Mesenchymal stem cell of the bone marrow (primary cell): ENCODE results near the genes MYH4 and MYH2.

GRCh38 chr17:8909834-8910310, 42.4 kb upstream of the PIK3R6 start:
- CAGE, long polyA plus RNA, result no peak

- CAGE, long polyA plus RNA, result no peak
Observed at GRCh38 chr17:8952016-8952736, 13.3 kb downstream of the PIK3R5 start.

DNA sequence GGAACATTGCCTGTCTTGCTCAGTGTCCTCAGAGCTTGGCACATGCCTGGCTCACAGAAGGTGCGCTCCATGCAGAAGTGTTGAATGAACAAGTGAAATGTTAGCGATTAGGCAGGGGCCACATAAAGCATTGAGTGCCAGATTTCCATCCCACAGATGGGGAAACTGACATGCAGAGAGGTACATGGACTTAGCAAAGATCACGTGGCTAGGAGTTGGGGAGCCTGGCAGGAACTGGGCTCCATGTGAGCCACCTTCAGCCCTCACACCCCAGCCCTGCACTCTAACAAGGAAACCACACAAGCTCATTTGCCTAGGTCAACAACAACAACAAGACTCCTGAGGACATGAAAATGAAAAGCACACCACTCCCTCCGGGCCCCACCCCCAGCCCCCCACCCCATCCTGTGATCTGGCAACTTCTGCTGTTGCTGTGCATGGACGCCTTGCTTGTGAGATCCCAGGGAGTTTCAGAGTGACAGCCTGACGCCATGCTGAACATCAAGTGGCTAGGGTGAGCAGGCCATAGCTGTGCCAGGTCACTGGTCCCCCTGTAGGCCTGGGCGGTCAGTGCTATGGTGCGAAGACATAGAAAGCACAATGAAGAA, 4.9 kb downstream of the PIK3R5 start:
- CAGE, long polyA plus RNA, result no peak

DNA sequence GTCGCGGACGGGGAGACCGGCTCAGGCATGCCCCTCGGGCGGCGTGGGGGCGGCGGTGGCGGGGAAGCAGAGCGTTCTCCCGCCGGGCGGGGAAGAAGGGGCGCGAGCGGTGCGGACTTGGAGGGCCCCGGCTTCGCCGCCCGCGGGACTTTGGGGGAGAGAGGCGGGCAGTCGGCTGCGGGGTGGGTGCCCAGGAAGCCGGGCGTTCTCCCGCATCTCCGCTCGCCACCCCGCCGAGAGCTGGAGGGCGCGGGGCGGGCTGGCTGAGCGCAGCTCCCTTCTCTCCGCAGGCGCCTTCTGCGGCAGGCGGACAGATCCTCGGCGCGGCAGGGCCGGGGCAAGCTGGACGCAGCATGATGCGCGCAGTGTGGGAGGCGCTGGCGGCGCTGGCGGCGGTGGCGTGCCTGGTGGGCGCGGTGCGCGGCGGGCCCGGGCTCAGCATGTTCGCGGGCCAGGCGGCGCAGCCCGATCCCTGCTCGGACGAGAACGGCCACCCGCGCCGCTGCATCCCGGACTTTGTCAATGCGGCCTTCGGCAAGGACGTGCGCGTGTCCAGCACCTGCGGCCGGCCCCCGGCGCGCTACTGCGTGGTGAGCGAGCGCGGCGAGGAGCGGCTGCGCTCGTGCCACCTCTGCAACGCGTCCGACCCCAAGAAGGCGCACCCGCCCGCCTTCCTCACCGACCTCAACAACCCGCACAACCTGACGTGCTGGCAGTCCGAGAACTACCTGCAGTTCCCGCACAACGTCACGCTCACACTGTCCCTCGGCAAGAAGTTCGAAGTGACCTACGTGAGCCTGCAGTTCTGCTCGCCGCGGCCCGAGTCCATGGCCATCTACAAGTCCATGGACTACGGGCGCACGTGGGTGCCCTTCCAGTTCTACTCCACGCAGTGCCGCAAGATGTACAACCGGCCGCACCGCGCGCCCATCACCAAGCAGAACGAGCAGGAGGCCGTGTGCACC, 993 bp downstream of the NTN1 start:
- CAGE, long polyA plus RNA, result no peak

- CAGE, long polyA plus RNA, result no peak
Observed at GRCh38 chr17:9056545-9056958, 35.2 kb downstream of the NTN1 start.

DNA sequence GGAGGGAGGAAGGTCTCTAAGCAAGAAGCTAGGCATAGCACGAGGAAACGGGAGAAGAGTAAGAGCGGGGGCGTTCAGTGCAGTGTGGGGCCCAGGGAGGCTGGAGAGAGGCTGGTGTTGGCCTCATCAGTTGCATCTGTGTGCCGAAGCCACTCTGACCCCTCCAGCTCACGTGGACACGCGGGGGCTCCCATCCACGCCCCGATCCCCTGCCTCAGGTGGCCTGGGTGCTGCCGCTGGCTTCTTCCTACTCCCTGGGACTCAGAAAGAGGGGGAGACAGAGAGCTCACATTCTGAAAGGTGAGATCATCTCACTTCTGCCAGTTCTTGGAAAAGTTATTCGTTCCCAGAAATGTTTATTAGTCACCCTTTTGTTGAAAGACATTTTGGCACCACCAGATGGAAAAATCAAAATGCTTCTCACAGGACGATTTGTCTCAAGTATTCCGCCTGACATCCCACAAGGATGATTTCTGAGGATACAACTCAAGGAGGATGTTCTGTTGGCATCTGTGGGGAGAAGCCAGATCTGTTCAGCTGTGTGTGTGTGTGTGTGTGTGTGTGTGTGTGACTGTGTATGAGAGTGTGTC, 207.1 kb downstream of the NTN1 start:
- CAGE, long polyA plus RNA, result no peak

GRCh38 chr17:9353403-9354237, 222.0 kb downstream of the STX8 start:
- CAGE, long polyA plus RNA, result no peak

DNA sequence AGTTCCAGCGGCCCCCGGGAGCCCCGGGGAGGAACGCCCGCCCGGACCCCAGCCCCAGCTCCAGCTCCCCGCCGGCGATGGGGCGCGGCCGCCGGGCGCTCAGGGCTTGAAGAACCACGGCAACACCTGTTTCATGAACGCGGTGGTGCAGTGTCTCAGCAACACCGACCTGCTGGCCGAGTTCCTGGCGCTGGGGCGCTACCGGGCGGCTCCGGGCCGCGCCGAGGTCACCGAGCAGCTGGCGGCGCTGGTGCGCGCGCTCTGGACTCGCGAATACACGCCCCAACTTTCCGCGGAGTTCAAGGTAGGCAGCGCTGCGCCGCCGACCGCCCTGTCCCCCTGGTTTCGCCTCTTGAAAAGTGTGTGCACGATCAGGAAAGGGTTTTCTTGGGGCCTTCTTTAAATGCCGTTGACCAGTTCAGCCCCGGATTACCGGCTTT, 536 bp downstream of the USP43 start:
- CAGE, long polyA plus RNA, result no peak

DNA sequence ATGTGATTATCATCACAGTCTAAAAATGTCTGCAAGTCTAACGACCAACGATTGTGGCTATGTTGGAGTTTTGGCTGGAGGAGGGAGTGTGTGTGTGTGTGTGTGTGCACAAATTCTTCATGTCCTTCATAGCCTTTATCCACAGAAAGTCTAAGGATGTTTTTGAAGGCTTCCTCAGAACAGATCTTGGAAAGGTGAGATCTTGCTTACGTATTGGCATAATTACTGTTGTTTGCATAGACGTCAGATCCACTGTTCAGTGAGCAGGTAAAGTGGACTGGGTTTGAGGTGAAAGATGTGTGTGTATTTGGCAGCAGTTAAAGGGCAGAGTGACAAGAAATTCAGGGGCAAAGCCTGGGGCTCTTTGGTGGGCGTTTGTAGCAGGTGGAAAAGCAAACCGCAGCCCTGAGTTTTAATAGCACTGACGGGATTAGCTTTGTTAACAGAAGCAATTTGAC, 25.9 kb downstream of the USP43 start:
- CAGE, long polyA plus RNA, result no peak

- CAGE, long polyA plus RNA, result no peak
Observed at GRCh38 chr17:9726095-9726669, 65.2 kb downstream of the DHRS7C start.

GRCh38 chr17:10119129-10120100, 79.0 kb downstream of the GAS7 start:
- CAGE, long polyA plus RNA, result no peak

DNA sequence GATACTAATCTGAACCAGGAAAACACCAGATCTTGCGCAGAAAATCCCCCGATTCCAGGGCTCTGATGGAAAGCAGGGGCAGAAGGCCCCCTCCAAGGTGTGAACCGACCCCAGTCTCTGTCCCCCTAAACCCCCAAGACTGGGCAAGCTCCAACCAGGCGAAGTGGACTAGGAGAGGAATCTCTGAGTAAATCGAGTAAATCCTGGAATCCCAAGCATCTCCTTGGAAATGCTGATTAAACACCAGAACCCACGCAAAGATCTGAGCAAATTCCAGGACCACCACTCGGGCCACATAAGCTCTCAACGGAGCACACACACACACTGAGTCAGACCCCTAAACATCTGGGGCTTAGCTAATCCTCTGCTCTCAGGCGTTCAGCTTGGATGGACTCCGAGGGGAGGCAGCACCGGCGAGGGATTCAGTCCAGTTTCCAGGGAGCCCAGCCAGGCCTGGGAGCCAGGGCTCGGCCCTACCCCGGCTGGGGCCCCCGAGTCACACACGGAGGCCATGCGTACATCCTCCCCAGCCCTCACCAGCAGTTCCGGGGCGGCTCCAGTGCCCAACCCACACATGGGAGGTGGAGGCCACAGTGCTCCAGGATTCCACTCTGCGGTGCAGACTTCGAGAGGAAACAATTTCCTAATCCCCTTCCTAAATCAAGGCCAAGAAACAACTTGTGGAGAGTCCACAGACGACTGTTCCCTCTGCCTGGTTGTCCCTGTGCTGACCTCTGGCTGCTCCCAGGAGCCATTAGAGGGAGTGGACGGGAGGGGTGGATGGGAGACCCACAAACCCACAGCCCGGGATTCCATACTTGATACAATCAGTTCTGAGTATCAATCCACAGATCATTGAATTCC, 70.6 kb downstream of the GAS7 start:
- CAGE, long polyA plus RNA, result no peak

DNA sequence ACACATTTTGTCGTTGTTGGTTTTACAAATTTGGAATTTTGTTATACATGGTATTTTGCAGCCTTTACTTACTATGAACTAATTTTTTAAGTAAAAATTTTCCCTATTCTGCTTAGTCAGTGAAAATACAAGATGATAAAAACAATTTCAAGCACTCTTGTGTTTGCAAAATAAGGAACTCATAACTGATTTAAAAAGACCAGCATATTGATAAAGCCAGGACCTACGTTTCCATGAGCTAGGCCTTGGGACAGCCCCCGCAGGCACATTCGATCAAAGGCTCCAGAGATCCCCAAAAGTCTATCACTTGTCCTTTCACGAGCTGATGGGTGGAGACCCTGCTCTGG, 31.8 kb downstream of the GAS7 start:
- CAGE, long polyA plus RNA, result no peak

DNA sequence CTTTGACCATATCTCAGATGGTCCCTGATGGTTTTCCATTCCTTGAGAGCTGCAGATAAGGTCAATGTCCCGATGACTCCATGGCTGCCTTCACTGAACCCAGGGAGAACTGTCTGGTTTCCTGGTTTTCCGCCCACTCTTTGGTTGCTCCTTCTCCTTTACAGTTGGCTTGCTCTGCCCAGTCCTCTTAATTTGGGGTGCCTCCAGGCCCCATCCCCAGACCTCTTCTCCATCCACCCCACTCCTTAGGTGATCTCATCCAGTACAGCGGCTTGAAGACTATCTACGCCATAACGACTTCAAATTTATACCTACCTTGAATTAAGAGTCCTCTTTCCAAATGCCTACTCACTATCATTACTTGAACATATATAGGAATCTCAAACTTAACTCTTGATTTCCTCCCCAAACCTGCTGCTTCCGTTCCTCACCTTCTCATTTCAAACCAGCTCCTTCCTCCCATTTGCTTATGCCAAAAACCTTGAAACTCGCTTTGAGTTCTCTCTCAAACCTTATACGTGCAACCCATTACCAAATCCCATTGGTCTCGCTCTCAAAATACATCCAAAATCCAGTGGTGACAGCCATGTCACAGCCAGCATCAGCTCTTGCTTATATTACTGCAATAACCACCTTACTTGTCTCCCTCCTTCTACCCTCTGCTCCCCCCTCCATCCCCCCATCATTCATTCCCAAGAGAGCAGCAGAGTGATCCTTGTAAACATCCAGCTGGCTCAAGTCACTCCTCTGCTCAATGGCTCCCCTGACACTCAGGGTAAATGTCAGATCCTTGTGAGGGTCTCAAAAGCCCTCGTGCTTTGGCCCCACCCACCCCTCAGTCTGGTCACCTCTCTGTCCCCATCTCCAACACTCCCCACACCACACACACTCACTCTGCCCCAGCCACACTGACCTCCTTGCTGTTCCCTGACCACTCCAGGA, 28.6 kb downstream of the GAS7 start:
- CAGE, long polyA plus RNA, result no peak

DNA sequence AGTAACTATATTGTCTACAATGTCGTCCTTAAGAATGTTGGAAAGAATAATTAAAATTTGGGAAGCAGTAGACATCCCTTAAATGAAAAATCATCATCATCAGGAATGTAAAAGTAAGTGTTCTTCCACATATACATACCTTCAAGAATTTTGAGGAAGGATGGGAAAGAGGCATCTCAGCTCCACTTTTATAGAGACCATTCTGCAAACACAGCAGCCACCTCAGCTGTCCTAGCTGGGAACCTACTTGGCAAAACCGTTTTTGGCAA, at the start of gene MYH4:
Gene MYH4, minus strand, starts transcription at position 162 of the 269 bp plus-strand sequence.
- CAGE, long polyA plus RNA, result no peak

DNA sequence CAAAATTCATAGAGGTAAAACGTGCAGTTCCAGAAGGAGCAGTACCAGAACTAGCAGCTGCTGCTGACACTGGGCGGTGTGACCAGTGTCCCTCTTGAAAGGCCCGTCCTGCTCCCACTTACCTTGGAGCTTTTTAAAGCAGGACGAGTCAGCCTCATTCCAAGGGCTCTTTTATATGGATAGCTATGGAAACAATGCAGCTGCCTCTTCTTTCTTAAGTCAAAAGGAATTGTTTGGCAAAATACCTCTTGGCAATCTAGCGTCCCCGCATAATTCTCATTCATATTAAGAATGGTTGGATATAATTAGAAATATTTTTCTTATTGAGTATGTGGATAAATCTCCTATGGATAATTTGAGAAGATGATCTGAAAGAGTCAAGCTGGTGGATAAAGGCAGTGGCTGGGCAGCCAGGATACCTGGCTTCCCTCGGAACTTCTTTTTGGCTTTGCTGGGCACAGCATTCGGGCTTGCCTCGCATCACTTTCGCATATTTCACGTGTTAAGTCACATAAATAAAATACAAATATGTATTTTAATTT, at the start of gene MYH2:
Gene MYH2, minus strand, starts transcription at position 145 of the 542 bp plus-strand sequence.
- CAGE, long polyA plus RNA, result no peak

GRCh38 chr17:10630162-10630639, 26.9 kb downstream of the MYH3 start:
- CAGE, long polyA plus RNA, result no peak

DNA sequence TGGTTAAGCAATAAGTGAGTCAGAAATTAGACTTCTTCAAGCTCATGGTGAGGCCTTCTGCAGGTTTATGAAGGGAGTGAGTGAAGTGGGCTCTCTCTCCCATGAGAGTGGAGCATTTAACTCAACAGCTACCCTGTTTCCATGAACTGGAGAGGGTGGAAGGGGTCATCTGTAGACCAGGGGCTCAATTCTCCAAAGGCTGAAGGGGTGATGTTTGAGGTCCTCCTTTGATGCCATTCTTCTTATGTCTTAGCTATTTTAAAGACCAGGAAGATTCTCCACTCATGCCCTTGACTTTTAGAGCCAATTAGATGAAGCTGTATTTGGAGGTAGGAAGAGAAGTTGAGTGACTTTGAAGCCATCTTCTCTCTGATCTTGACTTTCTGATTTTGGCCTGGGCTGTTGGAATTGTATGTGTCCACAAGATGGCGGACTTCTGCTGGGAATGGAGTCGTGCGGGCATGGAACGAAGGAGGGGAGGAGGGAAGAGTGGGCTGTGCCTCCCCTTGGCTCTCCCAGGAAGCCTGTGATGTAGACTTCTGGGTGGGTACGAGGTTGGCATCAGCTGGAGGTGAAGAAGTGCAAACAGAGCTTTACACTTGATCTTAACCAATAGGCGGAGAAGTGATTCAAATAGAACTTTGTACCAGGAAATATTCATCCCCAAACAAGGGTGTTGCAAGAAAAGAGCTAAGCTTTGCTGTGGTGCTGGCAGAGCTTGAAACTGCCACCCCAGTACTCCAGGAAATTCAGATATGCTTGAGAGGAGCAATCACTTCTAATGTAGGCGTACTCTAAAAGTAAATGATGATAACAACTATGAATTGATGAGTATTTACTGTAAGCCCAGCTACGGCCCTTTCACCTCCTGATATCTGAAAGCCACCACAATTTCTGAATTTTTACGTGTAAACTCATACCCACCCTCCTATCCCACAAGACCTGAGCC, 7.3 kb upstream of the TMEM220 start:
- CAGE, long polyA plus RNA, result no peak

GRCh38 chr17:10744412-10744934, 14.7 kb upstream of the TMEM220 start:
- CAGE, long polyA plus RNA, result no peak

- CAGE, long polyA plus RNA, result no peak
Observed at GRCh38 chr17:10756684-10757403, 27.0 kb upstream of the TMEM220 start.